H7 (cell line): ENCODE measurements around a stretch of chr6.

GRCh38 chr6:35918952-35919505 is 1.9 kb downstream of the SRPK1 start:
- RAMPAGE, long total RNA, result no peak

DNA sequence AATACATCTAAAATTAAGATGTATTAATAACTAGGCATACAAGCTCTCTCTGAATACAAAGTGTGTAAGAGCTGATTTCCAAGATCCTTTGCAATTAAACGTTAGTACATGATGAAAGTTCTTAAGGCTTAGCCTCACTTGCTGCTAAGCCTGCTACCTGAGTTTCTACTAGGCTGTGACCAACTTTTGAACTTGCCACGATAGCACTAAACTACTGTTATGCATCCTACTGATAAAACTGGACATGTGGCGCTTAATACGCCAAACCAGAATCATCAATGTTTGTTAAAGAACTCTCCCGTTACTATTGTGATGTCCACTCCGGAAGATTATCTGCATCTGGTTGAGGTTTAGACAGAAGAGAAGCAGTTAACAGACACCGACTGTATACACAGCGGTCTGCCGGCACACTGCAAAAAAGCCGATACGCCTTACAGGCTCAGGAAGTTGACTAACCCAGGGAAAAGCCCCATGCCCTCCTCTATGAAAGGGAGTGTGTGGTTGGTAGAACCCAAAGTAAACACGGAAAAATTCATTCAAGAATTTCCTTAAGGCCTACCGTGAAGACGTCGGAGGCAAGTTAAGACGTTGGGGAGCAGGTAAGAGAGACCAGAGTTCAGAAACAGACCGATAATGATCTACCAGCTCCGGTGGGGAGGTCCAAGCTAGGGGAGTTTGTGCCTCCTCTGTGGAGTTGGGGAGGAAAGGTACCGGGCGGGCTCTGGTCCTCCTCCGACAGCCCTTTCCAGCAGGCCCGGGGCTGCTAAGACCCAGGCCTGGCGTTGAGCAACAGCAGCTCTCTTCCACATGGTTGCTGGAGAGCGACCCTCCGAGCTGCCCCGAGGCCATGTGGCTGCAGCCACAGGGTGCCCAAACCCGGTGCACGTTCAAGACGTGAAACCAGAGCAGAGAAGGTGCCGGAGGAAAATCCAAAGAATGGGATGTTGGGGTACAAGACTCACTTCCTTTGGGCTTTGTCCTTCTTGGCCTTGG is 1.1 kb downstream of the SRPK1 start:
- RAMPAGE, long total RNA, result no peak

GRCh38 chr6:35922066-35922751 is 1.3 kb upstream of the SRPK1 start:
- RAMPAGE, long total RNA, result no peak

GRCh38 chr6:35931803-35932318 is 11.0 kb upstream of the SRPK1 start:
- RAMPAGE, long total RNA, result no peak

DNA sequence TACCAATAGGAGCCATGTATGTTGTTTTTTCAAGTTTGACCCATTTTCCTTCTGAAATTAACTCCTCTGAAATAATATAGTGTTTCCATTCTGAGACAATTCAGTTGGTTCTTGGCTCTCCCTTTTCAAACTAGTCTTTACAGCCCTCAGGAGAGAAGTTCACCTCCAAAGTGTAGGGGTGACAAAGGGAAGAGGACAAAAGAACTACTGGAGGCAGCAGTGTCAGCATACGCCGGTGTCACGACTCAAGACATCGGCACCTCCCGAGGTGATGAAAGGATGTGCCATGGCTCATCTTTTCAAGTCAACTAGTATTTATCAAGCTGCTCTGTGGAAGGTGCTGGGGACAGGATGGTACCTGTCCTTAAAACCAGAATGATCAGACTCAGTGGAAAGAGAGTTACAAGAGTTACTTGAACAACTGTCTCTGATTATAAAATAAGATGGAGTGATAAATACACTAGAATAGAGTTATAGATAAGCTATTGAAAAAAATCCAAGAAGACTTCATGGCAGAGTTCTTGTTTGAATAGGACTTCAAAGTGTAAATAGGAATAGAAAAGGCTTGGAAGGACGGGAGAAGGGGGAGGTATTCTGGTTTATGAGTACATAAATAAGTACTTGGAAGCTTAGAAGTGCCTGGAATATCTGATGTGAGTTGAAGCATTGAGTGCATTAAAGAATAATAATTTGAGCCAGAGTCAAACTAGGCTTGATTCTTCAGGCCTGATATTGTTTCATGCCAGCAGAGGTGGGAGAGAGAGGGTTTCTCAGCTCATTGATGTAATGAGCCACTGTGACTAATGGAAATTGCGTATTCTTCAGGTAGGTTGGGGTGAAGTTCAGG is 37.6 kb upstream of the MAPK13 start:
- RAMPAGE, long total RNA, result no peak

DNA sequence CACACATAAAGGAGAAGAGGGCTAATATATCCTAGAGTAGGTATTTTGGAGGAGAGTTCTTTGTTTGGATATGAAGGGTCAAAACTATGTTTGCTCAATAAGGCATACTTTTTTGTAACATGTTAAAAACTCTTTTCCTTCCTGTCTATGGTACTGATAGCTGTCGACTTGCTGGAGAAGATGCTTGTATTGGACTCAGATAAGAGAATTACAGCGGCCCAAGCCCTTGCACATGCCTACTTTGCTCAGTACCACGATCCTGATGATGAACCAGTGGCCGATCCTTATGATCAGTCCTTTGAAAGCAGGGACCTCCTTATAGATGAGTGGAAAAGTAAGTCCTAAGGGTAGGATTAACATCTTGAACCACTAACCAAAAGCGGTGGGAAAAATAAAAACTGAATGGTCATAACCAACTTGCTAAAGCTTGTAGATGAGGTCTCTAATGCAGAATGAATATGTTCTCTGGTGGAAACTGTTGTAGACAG is 23.0 kb upstream of the MAPK13 start:
- RAMPAGE, long total RNA, result no peak

DNA sequence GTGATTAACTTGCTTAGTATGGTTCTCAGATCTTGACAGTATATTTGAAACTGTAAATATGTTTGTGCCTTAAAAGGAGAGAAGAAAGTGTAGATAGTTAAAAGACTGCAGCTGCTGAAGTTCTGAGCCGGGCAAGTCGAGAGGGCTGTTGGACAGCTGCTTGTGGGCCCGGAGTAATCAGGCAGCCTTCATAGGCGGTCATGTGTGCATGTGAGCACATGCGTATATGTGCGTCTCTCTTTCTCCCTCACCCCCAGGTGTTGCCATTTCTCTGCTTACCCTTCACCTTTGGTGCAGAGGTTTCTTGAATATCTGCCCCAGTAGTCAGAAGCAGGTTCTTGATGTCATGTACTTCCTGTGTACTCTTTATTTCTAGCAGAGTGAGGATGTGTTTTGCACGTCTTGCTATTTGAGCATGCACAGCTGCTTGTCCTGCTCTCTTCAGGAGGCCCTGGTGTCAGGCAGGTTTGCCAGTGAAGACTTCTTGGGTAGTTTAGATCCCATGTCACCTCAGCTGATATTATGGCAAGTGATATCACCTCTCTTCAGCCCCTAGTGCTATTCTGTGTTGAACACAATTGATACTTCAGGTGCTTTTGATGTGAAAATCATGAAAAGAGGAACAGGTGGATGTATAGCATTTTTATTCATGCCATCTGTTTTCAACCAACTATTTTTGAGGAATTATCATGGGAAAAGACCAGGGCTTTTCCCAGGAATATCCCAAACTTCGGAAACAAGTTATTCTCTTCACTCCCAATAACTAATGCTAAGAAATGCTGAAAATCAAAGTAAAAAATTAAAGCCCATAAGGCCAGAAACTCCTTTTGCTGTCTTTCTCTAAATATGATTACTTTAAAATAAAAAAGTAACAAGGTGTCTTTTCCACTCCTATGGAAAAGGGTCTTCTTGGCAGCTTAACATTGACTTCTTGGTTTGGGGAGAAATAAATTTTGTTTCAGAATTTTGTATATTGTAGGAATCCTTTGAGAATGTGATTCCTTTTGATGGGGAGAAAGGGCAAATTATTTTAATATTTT is 21.0 kb upstream of the MAPK13 start:
- RAMPAGE, long total RNA, result no peak

DNA sequence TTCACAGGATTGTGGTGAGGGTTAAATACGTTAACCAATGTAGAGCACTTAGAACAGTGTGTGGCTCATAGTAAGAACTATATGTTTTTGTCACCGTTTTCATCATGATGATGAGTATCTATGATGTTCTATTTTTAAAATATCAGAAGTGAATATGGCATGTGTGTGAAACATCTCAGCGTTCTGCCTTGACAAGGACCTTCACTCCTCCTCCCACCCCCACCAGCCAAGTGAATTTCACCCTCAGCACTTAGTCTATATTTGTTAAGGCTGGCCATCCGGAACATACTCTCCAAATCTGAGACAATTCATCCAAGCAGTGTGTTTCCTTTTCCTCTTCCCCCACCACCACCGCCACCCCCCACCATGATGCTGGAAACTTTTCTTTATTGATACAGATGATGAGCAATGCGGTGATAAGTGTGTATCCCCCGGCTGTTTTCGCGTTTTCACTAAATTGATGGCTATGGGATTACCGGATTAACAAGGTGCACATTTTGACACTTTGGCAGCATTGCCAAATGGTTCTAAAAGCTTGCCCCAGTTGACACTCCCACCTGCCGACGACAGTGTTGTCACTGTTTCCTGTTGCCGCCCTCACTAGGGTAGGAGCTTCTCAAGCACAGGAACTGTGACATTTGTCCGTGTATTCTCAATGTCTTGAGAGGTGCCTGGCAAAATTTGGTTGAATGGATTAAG is 10.0 kb upstream of the MAPK13 start:
- RAMPAGE, long total RNA, result no peak

DNA sequence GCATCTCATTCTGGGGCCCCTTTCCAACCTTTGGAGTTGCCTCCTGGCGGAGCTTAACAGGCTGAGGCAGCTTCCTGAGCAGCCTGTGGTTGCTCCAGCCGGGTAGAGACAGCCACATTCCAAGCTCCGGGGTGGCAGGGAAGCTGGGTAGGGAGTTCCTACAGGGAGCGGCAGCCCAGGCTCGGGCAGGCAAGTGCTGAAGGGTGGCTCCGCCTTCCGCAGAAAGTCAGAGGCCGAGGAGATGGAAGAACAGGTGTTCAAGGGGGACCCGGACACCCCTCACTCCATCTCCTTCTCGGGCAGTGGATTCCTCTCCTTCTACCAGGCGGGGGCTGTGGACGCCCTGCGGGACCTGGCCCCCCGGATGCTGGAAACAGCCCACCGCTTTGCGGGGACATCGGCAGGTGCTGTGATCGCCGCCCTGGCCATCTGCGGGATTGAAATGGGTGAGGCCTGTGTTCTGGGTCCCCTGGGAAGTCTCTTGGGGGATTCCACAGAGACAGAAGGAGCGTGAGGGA is 418 bp downstream of the PNPLA1 start:
- RAMPAGE, long total RNA, result no peak

GRCh38 chr6:36345549-36346318 is 9.0 kb upstream of the BNIP5 start:
- RAMPAGE, long total RNA, result no peak

GRCh38 chr6:36520731-36521266 is 26.5 kb downstream of the STK38 start:
- RAMPAGE, long total RNA, result no peak

- RAMPAGE, long total RNA, result no peak
These were observed 10.7 kb downstream of the SRSF3 start for GRCh38 chr6:36604965-36605161.

GRCh38 chr6:36611643-36612131 is 17.5 kb downstream of the SRSF3 start:
- RAMPAGE, long total RNA, result no peak

- RAMPAGE, long total RNA, result no peak
These were observed 29.8 kb downstream of the SRSF3 start for GRCh38 chr6:36623956-36624289.

GRCh38 chr6:36686778-36687426 is 8.4 kb downstream of the CDKN1A start:
- RAMPAGE, long total RNA, result no peak

DNA sequence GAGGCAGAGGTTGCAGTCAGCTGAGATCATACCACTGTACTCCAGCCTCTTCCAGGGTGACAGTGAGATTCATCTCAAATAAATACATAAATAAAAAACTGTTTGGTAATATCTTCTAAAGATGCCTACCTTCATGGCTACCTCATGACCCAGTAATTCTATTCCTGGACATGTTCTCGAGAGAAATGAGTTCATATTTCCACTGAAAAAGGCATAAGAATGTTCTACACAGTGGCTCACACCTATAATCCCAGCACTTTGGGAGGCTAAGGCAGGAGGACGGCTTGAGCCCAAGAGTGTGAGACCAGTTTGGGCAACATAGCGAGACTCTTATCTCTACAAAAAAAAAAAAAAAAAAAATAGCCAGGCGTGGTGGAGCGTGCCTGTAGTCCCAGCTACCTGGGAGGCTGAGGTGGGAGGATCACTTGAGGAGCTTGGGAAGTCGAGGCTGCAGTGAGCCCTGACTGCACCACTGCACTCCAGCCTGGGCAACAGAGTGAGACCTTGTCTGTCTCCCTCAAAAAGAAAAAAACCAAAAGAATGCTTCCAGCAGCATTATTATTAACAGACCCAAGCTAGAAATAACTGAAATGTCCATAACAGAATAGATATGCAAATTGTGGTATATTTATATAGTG is 9.5 kb downstream of the CDKN1A start:
- RAMPAGE, long total RNA, result no peak

DNA sequence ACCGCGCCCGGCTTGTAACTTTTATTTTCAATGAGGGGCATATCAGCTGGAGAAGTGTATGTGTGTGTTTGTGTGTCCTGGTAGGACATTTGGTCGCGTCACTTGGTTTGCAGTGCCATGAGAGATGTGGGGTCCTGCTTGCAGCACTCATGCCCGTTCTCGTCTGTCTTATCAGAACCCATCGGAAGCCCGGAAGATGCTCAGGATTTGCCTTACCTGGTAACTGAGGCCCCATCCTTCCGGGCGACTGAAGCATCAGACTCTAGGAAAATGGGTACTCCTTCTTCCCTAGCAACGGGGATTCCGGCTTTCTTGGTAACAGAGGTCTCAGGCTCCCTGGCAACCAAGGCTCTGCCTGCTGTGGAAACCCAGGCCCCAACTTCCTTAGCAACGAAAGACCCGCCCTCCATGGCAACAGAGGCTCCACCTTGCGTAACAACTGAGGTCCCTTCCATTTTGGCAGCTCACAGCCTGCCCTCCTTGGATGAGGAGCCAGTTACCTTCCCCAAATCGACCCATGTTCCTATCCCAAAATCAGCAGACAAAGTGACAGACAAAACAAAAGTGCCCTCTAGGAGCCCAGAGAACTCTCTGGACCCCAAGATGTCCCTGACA is 8.3 kb downstream of the PI16 start:
- RAMPAGE, long total RNA, result no peak

- RAMPAGE, long total RNA, result no peak
These were observed 13.6 kb downstream of the MTCH1 start for GRCh38 chr6:36972271-36972907.

GRCh38 chr6:36974953-36975513 is 11.0 kb downstream of the MTCH1 start:
- RAMPAGE, long total RNA, result no peak

DNA sequence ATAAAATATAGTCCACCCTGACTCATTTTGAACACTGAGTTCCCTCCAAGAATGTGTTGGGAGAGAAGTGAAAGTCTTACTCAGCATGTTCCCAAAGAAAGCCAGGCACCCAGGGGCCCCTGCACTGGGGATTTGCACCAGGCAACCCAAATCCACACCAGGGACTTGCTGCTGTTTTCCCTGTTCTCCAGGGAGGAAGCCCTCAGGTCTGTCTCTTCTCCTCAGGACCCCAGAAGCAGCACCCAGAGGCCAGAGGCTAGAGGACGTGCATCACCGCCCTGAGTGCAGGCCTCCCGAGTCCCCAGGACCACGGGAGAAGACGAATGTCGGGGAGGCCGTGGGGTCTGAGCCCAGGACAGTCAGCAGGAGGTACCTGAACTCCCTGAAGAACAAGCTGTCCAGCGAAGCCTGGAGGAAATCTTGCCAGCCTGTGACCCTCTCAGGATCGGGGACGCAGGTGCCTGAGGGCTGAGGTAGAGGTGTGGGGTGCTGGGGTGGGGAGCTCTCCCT is 3.2 kb downstream of the FGD2 start:
- RAMPAGE, long total RNA, result no peak